Mesenchymal stem cell of the bone marrow (primary cell): ENCODE data around the gene P4HB.

DNA sequence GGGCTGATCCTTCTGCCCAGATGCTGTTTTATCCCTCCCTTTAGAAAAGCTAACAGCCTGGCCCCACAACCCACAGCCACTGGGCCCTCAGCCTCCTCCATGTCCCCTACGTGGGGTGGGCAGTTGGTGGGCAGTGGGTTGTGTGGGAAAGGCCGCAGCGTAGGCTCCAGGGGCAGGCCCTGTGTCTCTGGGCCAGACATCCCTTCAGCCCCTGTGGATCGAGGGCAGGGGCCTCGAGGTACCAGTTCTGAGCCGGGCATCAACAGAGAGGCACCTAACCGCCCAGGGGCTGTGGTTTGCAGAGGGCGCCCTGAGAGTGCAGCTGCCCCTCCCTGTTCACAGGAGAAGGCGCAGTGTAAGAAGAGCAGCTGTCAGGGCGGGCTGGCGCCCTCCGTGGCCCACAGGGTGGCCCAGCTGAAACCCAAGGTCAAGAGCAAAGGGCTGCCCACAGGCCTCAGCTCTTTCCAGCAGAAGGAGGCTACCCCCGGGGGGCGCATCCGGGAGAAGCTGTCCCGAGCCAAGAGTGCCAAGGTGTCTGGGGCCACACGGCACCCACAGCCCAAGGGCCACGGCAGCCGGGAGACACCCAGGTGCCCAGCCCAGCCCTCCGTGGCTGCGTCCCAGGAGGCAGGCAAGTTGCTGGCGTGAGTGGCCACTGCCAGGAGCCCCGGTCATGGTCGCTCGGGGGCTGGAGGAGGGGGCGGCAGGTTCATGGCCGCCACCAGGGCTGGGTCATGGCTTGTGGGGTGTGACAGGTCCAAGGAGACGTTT is 56.5 kb downstream of the ACTG1 start:
- CAGE, long polyA plus RNA, result no peak

DNA sequence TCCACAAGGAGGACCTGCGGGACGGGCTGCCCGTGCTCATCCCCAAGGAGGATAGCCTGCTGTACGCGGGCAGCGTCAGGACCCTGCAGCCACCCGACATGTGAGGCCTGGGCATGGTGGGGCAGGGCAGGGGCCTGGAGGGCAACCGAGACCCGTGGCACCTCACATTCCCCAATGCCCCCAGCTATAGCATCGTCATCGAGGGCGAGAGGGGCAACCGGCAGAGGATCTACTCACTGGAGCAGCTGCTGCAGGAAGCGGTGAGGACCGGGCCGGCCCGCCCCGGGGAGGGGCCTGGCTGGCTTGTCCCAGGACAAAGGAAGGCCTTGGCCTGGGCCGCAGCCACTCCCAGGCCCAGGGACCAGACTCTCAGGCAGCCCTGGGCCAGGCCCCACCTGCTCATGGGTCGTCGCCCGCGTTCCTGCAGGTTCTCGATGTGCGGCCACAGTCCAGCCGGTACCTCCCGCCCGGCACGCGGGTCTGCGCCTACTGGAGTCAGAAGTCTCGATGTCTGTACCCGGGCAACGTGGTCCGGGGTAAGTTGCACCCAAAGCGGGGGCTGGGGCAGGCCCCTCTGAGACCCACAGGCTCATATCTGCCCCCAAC is 53.4 kb downstream of the ACTG1 start:
- CAGE, long polyA plus RNA, result no peak

DNA sequence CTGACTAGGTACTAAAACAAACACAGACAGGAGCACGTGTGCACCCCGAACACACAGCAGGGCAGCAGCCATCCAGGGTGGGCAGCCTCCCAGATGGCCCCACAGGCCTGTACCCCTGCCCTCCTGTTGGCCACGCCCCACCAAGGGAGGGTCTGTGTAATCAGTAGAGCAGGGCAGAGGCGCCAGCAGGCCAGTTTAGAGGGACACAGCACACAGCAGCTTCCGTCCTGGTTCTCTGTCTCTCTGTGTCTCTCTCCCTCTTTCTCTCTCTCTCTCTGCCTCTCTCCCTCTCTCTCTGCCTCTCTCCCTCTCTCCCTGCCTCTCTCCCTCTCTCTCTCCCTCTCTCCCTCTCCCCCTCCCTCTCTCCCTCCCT is 21.4 kb downstream of the ACTG1 start:
- CAGE, long polyA plus RNA, result no peak

DNA sequence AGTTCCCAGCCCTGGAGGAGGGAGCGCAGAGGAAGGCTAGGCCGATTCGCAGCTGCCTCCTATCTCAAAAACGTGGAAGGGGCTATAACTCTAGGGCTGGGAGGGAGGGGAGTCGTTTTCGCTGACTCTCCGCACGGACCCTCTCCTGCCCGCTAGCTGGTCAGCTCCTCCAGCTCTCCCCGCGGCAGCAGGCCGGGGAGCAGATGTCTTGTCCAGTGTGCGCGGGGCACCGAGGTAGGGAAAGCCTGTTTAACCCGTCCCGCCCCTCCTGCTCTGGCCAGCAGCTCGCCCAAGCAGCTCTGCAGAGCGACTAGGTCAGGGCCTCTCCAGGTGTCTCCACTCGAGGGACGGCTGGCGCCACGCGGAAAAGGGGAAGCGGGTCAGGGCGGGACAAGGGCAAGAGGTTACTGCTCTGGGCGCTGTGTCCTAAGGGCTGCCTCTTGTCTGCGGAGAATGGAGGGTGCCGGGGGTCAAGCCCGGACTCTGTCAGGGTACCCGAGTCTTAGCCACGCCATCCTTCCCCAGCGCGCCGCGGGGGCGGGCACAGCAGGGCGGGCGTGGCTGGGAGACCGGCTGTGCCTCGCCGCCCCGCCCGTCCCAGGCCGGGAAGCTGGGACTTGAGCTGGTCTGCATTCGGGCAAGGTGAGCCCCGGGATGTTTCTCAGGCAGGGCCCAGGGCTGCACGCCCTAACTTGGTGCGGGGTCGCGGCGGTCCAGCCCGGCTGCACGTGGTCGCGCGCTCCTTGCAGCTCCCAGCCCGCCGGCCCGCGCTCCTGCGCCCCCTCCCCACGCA is 6.1 kb upstream of the ACTG1 start:
- CAGE, long polyA plus RNA, result no peak

DNA sequence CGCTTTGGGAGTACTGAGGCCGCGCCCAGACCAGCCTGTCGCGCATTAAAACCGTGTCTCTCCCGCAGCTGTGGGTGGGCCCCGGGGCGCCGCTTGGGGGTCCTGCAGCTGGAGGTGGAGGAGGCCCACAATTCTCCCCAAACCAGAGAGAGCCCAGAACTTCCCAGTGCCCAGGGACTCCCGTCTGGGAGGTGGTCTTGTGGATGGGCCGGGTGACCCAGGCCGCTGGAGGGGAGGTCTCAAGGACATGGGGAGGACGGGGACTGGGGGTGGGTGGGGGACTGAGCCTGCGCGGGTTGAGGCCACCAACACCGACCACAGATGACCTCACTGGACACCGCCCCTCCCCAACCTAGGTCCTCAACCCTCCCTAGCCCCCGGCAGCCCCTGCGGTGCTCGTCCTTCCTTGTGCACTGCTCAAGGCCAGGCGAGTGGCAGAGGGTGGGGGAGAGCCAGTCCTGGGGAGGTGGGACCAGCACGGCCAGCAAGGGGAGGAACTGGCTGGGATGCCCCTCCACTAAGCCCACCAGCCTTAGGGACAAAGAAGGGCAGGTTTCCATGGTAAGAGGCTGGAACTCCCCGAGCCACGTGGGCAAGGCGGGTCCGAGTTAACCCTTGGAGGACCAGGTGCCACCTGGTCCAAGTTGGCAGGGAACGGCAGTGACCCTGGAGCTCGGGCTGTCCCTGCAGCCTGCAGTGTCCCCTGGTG is 9.0 kb downstream of the FSCN2 start:
- CAGE, long polyA plus RNA, result no peak

DNA sequence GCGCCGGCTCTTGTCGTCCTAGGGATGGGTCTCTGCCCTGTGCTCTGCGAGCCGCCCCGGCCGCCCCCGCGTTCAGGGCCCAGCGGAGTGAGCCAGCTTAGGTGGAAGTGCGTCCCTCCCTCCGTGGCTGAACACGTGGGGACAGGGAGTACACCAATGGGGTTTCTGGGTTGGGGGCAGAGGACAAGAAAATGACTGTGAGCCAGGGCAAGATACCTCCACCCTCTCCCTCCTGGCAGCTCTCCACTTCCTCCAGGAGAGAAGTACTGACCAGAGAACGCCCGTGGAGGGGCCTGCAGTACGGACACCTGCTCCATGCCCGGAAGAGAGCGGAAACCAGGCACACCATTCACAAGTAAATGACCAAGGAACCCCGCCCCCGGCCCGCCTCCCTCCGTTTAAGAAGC is 653 bp upstream of the FAAP100 start:
- CAGE, long polyA plus RNA, result no peak

GRCh38 chr17:81577299-81578106 is 25.4 kb upstream of the FAAP100 start:
- CAGE, long polyA plus RNA, result no peak

DNA sequence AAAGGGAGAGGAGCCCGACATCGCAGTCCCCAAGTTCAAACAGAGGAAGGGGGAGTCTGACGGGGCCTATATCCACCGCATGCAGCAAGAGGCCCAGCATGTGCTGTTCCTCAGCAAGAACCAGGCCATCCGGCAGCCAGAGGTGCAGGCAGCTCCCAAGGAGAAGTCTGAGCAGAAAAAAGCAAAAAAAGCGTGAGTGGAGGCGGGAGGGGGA is 3.6 kb downstream of the CCDC137 start:
- CAGE, long polyA plus RNA, result no peak

DNA sequence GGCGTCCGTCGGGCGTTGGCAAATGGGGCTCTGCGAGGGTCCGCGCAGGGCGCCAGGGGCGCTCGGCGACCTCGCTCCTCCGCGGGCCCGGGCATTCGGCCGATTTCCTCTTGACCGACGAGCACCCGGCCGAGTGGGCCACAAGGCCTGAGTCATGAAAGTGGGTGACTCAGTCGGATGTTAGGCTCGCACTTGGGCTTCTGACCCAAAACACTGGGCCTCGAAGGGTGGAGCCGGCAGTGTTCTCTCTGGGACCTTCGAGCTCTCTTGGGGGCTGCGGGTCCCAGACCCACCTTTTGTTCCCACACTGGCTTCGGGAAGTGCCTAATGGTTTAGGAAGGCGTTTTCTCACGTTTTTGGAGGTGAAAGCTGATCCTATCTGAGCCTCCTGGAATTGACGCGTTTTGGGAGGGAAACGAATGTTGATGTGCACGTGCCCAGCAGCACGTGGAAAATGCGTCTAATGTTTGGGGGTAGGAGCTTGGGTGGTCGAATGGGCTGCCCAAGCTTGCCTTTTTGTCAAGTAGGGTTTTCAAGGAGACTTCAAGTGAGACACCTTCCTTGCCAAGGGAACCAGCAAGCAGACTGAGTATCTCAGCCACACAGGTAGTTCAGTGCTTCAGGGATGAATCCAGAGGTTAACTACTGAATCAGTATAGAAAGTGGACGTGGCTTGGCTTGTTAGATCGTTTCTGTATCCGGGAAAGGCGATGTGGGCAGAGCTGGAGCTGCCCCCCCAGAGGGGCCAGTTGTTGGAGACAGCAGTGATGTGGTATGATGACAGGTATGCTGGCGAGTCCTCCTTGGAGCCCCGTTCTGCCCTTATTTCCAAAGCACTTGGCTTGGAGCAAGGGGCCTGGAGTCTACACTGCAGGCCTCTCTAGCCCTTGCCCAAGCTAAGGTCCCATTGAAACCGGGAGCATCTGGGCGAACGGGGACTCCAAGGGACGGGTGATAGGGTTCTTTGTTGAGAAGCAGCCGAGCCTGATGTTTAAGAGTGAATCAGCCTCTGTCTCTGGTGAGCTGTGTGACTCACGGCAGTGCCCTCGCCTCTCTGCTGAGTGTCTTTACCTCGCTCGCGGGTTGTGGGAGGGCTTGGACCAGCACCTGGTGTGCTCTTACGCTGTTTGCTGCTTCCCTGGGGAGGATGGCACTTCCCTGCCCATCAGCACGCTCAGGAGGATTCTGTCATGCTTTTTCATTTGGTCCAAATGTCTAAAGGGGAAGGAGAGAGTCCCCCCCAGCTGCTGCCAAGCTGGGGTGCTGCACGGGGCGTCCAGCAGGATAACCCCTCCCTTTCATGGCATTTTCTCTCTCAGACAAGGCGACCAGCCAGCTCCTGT is 946 bp downstream of the HGS start:
- CAGE, long polyA plus RNA, result no peak

- CAGE, long polyA plus RNA, result no peak
Measured at GRCh38 chr17:81689443-81690491, 6.0 kb downstream of the HGS start.

- CAGE, long polyA plus RNA, result no peak
Measured at GRCh38 chr17:81703671-81704869, 903 bp downstream of the MRPL12 start.

GRCh38 chr17:81858245-81859033 is 1.9 kb downstream of the P4HB start:
- CAGE, long polyA plus RNA, result no peak

DNA sequence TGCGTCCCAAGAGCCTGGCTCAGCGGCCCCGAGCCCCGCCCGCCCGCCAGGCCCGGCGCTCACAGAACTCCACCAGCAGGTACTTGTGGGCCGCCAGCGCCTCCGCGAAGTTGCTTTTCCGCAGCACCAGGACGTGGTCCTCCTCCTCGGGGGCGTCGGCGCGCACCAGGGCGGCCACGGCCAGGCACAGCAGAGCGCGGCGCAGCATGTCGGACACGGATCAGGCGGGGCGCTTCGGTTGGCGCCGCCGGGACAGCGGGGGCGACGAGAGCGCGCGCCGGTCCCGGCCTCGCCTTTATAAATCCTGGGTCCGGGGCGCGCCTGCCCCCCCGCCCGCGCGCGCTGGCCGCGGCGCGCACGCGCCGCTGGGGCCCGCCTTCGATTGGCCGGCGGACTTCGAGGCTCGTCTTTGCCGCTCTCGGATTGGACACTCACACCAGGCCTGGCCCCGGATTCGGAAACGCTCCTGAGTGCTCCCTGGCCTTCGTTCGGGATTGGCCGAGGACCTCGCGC is at the start of gene P4HB:
Gene P4HB (minus strand): TSS at position 272 of the 513 bp plus-strand sequence.
- CAGE, long polyA plus RNA, result no peak

GRCh38 chr17:81868439-81869169 is 2.5 kb downstream of the ARHGDIA start:
- CAGE, long polyA plus RNA, result no peak

GRCh38 chr17:81869170-81870318 is 1.6 kb downstream of the ARHGDIA start:
- CAGE, long polyA plus RNA, result no peak

DNA sequence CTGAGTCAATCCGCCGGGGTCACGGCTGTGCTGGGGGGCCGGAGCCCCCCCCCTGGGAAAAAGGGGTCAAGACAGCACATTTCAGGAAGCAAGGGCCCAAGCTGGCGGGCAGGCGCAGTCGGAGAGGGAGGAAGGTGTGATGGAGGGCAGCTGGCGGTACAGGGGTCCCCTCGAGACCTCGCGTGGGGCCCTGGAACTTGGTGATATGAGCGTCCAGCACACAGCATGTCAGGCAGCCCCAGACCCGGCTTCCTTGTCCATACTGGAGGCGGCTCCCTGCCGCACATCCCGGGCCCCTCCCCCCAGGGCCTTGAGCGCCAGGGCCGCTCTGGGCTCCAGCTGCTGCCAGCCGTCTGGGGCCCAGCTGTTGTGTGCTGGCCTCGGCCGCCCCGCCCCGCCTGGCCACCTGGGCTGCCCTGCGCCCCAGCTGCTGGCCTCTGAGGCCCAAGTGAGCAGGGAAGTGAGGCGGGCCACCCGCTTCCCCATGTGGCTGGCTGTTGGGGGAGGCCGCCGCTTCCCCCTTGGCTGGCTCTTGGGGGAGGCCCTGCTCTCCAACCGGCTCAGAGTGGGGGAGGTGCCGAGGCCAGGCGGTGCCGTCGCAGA is 5.7 kb upstream of the NOTUM start:
- CAGE, long polyA plus RNA, result no peak

- CAGE, long polyA plus RNA, result no peak
Measured at GRCh38 chr17:81994727-81995712, 17.6 kb downstream of the ASPSCR1 start.

GRCh38 chr17:82021421-82022321 is 1.0 kb downstream of the CENPX start:
- CAGE, long polyA plus RNA, result no peak

DNA sequence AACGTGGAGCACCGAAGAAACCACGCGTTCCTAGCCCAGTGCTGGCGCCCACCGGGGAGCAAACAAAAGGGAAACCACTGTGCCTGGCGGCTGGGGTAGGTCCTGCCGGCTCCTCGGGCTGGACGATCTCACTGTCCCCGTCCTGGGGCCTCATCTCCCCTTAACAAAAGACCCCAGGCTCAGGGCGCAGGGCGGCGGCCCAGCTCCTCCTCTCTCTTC is 447 bp downstream of the CENPX start:
- CAGE, long polyA plus RNA, result no peak

GRCh38 chr17:82049713-82050358 is 1.8 kb downstream of the RFNG start:
- CAGE, long polyA plus RNA, result no peak